Left lobe of liver (tissue), 1 donor: ENCODE data around the genes ERCC4 and NPIPA3.

DNA sequence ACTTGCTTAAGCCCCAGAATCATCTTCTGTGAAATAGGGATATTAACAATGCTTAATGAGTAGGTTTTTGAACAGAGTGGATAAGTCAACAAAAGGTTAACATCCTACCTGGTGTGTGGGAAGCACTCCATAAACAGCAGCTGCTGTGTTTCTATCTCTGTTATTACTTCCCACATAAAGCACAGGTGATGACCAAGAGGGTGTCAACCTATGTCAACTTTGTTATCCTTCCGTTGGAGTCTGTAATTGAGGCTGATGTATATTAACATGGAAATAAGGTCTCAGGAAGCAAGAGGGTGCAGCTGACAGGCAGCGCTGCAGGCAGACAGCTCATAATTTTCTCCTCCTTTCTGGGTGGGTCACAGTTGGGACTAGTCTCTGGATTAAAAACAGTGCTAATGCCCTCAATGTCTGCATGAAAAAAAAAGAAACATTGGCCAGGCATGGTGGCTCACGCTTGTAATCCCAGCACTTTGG, 269.4 kb downstream of the SNX29 start:
- PRO-cap: no peak

GRCh38 chr16:12531073-12531631, 272.5 kb downstream of the CPPED1 start:
- PRO-cap: no peak

- PRO-cap: no peak
These were observed 191.2 kb downstream of the CPPED1 start for GRCh38 chr16:12612384-12613029.

- PRO-cap: no peak
These were observed 189.9 kb downstream of the CPPED1 start for GRCh38 chr16:12613670-12614355.

- PRO-cap: no peak
These were observed 1.7 kb upstream of the SHISA9 start for GRCh38 chr16:12899663-12900110.

GRCh38 chr16:13919489-13920551, at the start of gene ERCC4:
Gene ERCC4, plus strand, starts transcription at chr16:13920154.
- PRO-cap: unidirectional peak, plus-strand start at chr16:13920154

DNA sequence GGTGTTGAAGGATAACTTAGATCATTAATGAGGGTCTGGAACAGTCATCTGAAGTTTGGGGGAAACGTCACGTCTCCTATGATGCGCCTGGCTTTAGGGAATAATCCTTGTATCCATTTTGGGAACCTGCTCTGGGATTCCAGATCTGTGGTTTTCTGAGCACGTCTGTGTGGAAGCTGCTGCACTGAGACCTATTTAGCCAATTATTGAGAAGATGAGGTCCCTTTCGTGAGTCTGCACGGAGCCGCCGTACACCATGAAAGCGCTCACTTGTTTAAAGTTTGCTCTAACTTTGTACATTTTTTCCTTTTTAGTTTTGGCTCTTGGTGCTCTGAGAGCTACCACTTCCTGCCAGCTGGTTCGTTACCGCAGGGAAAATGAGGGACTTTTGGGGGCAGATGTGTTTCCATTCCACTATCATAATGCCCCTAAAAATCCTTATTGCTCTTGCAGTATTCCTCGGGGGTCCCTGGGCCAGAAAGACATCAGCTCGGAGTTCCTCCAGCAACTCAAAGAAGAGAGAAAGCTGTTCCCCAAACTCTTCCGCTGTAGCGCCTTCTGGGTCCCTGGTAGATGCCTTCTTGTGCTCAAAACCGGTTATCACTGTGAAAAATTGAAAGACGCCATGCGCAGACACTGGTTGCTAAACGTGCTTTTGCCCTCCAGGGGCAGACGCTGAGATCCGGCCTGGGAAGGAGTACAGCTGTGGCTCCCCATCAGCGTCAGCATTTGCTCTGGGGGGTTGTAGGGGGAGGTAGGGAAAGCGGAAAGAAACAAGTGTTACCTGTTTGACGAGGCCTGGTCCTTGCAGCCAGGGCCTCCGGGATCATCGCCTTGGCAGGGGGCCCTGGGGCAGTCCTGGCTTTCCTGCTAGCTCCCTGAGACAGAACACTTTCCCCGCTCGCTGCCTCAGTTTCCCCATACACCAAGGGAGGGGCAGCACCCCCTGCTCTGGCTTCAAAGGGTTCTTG, 238.1 kb downstream of the MRTFB start:
- PRO-cap: no peak

DNA sequence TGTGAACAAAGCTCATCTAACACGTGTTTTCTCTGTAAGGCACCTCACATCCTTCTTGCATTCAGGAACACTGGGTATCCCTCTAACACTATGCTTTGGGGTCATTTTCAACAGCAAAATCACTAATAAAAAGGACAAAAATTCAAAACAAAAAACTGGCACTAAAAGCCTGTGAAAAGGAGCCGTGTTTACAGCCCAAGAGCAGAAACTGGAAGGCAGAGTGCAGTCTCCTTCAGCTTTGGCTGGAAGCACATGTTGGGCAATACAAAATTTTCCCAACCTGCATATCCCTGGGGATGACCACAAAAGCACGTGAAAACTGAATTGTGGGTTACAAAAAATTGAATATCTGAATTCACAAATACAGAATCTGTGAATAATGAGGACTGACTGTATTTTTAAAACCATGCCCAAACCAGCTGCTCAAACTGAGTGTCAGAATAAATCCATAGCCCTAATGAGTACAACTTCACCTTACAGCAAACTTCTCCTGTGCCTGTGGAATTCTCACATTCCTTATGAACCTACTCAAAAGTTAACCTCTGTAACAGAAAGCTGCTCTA, 102.3 kb downstream of the PARN start:
- PRO-cap: no peak

DNA sequence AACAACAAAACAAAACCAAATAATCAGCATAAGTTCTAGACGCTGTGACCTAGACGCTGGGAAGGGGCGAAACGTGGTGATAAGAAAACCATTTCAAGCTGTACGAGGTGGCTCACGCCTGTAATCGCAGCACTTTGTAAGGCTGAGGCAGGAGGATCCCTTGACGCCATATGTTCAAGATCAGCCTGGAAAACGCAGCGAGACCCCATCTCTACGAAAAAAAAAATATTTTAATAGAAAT, 559 bp upstream of the BFAR start:
- PRO-cap: no peak

- PRO-cap: no peak
These were observed 25.5 kb downstream of the PLA2G10 start for GRCh38 chr16:14668598-14669105.

GRCh38 chr16:14703083-14703590, at the start of gene NPIPA3:
Gene NPIPA3, plus strand, starts transcription at chr16:14703411.
- PRO-cap: no peak

- PRO-cap: no peak
These were observed 19.0 kb upstream of the NPIPA1 start for GRCh38 chr16:14917972-14918877.

DNA sequence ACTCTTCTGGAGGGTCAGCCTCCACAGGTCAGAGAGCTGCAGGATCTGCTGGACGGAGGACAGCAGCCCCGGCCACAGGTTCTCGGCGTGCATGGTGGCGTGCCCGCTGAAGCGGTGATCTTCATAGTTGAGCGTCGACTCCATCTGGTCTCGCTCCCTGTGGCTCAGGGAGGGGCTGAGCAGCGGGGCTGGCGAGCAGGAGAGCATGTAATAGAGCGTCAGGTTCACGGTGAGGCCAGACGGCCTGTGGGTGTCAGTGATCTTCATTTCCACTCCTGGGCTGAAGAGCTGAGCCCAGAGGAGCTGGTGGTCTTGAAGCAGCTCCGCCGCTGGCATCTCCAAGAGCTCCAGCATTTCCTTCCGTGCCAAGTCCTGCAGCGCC, 14.0 kb downstream of the PDXDC1 start:
- PRO-cap: no peak

DNA sequence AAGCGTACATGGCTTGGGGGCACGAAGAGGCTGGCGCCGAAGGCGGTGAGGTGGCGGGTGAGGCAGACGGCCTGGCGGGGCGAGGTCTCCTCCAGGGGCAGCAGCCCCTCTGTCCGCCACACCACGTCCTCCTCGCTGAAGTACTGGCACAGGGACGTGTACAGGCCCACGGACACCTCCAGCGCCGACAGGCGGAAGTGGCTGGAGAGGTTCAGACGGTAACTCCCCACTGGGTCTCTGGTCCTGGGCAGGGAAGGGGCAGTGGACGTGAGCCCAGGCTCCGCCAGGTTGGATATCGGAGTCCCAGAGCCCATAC, 36.1 kb upstream of the RRN3 start:
- PRO-cap: no peak

- PRO-cap: no peak
These were observed 40.9 kb downstream of the MARF1 start for GRCh38 chr16:15601975-15602622.

DNA sequence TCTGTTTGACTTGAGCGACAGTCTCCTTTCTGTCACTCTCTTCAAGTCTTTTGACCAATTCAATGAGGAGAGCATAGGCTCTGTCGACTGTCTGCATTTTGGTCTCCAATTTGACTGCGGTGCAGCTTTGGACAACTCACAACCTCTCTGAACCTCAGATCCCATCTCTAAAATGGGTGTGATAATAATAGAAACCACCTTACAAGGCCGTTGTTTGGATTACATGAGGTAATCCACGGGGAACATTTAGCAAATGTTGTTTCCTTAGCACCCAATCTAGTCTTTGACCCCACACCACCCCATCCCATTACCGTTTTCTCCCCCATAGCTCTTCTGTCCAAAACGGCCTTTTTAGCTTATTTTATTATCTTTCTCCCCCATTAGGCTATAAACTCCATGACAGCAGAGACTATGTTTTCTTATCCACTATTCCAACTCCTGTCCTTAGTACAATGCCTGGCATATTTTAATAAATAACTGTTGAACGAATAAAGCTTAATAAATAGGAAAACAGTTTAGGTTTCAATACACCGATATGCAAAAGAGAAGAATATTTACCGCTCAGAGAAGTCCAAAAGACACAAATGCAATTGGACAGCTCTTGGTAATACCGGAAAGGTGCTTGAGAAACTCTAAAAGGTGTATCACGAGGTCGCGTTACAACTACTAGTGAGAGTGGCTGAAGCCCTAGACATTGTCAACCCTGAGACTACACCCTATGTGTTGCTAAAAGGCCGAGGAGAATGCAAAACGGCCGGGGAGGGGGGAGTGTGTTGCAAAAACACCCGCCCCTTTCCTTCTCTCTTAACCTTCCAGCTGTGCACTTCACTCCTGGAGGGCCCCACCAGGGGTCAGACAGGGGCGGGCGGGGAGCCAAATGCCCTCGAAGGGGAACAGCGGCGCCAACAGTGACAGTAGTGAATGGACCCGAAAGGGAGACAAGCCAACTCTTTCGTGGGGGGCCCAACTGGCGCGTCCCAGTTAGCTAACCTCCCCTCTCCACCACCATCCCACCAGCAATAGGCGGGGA, 738 bp downstream of the MARF1 start:
- PRO-cap: unidirectional peak, plus-strand start at position 274 of the sequence; bidirectional peak, plus-strand start at position 834 of the sequence, minus-strand start at position 702 of the sequence

DNA sequence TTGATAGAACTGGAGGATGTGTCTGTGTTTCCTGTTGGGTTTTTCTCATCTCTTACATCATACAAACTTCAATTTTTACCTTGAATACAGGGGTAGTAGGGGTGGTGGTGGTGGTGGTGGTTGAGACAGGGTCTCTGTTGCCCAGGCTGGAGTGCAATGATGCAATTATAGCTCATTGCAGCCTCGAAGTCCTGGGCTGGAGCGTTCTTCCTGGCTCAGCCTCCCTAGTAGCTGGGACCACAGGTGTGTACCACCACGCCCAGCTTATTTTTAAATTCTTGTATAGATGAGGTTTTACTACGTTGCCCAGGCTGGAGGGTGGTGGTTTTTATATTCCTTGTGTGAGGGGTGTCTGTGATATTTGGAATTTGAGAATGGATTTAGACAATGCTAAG, 53.4 kb downstream of the NDE1 start:
- PRO-cap: no peak

GRCh38 chr16:15775966-15776671, 80.7 kb downstream of the MYH11 start:
- PRO-cap: no peak

DNA sequence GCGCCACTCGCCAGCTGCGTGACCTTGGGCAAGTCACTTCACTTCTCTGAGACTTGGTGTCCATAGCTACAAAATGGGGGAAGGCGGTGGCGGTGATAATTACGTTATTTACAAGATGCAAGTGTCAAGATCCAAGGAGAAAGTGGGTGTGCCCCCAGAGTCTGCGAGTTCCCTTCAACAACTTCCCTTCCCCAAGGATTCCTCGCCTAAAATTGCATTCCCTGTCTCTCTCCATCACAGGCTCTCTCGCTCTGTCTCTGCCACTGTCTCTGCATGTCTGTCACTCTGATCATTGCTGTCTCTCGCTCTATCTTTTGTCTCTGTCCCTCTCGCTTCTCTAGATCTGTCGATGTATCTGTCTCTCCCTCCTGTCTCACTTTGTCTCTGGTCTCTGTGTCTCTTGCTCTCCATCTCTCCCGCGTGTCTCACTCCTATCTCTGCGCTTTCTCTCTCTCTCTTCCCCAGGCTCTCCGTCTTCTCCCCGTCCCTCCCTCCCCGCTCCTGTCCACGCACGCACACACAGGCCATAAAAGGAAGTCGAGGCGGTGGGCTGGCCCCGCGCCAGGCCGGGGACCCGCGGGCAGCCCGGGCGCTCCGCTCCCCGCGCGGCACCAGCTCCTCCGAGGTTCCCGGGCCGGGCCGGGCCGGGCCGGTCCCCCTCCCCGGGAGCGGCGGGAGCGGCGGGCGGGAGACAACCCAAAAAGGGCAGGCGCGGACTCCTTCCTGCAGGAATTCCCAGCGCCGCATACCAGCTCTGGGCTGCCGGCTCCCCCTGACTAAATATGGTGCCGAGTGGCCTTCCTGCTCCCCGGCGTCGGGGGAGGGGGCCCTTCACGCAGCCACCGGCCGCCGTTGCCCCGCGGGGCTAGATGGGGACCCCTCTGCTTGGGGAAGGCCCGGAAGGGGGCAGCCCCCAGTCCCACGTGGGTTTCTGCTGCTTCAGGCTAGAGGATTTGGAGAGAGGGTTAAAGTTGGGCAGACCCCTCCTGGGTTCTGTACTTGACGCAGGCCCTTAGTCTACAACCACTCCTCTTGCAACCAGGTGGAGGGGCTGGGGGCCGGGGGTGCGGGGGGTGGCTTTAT, 1.2 kb upstream of the MYH11 start:
- PRO-cap: no peak

DNA sequence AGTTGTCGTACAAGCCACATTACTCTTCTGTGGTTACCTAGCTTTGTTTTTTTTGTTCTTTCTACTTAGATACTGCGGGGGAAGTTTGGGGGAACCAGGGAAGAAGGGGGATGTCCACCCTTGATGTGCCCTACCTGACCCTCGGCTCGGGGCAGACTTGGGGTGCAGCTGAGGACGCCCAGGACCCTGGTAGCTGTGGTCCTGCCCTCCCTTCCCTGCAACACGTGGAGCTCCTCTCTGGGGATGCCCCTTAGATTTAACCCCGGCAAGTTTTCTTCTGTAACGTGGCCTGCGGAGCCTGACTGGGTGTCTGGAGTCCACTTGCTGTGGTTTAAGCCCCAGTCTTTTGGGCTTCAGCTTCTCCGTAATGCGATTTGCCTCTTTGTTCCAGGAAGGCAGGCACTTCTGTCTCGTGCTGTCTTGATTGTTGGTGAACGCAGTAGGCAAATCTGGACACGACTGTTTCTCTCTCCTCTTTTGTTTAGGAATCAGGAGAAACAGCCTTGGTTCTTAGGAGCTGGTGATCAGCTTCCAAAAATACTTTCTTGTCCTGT, 953 bp downstream of the ABCC1 start:
- PRO-cap: no peak